ENCODE data around the gene NPHP4.

GRCh38 chr1:3456566-3457215 lies 2.2 kb downstream of the ARHGEF16 start:
- RRBS = no CpG with 5 or more reads among the region's 15 CpGs

GRCh38 chr1:3465105-3465897 lies 10.8 kb downstream of the ARHGEF16 start:
- RRBS = no CpG with 5 or more reads among the region's 27 CpGs

- RRBS = no CpG with 5 or more reads among the region's 13 CpGs
Measured at GRCh38 chr1:3490307-3490623, 35.8 kb downstream of the ARHGEF16 start.

DNA sequence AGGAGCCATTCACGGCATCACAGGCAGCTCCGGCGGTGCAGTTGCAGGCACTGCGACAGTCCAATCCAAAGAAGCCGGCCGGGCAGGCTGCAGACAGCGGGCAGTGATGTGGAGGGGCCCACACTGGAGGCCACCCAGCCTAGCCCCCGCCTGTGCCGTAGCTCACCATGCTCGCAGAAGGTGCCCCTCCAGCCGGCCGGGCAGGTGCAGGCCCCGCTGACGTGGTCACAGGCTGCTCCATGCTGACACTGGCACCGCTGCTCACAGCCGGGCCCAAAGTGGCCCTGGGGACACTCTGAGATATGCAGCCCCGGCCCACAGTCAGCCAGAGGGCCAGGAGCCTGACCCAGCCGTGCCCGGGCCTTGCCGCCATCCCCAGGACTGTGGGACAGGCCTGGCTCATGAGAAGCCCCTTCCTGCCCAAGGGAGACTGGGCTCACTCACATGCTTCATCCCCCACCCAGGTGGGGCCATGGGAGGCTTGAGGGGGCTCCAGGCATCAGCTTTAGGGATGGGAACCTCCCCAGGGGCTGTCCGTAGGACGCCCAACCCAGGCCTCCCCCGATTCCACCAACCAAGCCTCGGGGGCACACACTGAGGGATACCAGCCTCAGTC lies 45.3 kb downstream of the ARHGEF16 start:
- RRBS = 70% methylated on average over 10 of the region's 24 CpGs

DNA sequence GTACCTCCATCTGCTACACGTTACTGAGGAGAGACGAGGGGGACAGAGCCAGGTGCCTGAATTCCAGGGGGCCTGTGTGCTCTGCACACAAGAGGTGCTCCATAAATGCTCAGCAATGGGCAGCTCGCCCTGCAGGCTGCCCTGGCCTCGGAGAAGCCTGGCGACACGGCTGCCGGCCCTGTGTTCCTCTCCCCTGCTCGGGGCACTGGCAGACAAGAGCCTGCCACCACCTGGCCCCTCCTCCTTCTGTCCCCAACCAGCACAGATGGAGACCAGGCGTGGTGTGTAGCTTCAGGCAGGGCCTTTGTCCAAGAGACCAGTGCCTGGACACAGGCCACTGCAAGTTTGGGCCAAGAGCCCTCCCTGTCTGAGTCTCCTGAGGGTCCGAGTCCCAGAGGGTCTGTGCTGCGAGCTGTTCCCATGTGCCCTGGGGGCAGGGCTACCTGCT lies 33.0 kb upstream of the CCDC27 start:
- RRBS = no CpG with 5 or more reads among the region's 11 CpGs

DNA sequence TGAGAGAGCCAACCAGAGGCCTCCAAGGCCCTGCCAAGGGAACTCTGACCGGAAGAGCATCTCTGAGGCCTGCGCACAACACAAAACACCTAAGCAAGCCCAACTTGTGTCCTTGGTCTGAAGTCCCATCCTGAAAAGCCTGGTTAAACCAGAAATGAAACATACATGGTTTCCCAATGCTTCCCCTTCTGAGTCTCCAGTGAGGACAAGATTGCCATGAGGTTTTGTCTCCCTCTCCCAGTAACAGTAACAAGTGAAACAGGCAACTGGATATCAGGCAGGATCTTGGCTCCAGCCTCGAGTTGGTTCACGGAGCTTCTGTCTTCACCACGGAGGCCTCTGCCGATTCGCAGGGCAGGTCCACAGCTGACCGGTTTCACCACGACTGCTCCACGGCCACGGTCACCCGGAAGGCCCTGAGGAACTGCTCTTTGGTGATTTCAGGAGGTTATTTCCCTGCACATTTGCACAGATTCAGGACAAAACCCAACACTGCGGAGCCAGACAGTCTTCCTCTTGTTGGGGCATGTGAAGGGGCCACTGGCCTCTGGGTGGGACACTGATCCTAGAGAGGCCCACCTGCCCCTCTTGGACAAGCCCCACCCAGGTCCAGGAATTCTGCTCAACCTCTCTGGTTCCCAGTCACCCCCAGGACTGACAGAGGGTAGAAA lies 14.1 kb upstream of the CCDC27 start:
- RRBS = no CpG with 5 or more reads among the region's 13 CpGs

GRCh38 chr1:3771346-3771940 lies 1.1 kb upstream of the SMIM1 start:
- RRBS = 26% methylated on average over 4 of the region's 16 CpGs

DNA sequence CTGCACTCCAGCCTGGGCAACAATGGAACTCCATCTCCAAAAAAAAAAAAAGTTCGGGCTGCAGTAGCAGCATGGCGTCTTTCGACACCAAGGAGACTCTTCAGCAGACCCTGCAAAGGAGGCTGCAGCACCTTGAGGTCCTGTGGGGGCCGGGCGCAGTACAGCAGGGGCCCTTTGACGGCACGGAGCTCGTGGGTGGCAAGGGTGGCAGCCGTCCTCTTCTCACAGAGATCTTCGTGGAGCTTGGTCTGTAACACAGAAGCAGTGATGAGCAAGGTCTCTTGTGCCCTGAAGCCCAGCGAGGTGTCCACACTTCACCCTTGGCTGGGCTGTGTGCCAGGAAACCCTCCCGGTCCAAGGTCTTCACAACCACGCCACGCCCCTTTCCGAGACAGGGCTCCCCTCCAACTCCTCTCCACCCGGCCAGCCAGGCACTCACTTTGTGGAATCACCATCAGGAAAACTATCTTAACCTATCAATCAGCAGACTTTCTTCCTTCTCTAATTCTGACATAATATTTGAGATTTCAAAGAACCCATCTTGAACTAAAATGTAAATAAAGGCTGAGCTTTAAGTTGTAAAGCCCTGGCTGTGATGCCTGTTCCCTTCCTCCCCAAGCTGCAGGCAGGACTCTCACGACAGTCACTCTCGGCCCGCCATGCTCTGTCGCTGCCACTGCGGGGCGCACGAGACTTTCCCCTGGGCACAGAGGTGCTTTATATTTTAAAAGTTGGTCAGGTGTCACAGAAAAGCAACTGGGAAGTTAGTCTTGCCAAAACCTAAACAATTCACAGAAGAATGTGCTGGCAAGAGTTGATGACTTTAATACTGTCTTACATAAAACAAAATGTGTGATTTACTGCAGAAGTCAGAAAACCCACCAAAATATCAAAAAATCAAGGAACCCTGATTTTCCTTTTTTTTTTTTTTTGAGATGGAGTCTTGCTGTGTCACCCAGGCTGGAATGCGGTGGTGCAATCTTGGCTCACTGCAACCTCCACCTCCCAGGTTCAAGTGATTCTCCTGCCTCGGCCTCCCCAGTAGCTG lies 11.0 kb downstream of the LRRC47 start:
- RRBS = 50% methylated on average over 5 of the region's 25 CpGs

DNA sequence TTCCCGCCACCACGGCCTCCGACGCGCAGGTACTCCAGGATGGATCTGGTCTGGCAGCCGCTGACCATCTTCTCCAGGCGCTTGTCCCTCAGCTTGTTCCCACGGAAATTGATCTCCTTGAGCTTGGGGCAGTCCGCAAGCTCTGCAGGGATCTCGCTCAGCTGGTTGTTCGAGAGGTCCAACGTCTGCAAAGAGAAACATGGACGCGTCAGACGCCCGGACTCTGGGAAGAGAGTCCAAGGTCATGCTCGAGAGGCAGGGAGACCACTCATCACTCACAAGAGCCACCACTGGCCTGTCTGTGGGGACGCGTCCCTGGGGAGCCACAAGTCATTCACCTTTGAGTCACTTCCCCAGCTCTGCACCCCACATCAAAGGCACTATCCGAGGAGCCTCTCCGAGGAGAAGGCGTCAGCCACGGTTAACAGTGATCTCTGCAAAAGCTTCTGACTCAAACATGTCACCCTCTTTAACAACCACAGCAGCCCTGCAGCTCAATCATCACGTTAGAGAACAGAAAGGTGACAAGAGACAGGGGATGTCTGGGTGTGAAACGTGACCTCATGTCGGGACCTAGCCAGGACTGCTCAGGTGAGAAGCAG lies 9.1 kb downstream of the LRRC47 start:
- RRBS = no CpG with 5 or more reads among the region's 26 CpGs

DNA sequence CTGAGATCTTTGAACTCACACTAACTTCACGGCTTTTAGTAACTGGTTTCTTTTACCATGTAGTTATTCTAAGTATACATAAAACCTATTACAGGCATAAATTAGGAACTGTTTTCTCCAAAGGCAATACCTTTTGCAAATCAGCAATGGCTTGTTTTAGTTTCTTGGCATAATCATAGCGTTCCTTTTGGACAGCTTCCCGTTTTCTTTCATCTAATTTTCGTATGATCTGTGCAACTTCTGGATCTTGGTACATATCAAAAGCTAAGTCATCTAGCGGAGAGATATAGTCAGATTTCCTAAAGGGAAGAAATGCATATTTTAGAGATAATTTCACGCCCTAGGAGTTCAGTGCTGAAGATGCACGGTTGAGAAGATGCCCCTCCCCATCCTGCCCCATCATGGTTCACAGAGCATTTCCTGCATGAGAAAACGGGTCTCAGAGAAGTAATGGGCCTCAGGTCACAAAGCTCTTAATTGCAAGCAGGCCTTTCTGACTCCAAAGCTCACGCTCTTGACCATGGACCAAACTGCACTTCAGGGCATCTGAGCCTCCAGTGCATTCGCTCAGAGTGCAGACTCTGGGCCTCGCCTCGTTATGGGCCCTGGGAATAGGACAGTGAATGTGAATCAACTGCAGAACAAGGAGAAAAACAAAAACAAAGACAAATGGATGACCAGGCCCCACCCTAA lies 17.4 kb downstream of the CEP104 start:
- RRBS = no CpG with 5 or more reads among the region's 12 CpGs

DNA sequence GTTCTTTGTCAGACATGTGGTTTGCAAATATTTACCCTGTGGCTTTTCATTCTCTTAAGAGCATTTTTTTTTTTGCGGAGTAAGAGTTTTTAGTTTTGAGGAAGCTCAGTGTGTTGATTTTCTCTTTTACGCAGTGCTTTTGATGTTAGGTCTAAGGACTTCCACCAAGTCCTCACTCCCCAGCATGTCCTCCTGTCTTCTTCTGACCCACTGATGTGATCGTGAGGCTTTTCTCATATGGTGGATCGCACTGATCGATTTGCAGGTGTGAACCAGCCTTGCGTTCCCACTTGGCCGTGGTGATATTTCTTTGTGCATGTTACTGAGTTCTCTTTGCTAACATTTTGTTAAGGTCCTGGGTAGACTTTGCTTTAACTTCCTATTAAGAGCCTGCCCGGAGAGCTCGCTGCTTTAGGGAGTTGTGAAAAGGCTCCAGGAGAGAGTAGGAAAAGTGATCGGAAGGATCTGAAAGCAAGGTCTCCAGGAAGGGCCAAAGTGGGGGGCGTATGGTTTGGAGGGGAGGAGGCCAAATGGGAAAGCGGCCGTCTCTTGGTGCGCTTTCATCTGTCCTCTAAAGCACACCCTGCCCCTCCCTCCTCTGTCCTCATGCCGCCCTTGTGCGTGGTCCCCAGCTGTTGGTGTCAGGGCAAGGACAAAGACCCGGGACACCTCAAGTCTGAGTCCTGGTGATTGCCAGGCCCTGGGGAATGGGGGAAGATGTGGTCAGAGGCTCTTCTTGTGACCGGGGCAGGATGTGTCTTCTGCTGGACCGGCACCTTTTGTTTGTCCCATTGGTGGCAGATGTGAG lies 7.9 kb downstream of the DFFB start:
- RRBS = 73% methylated on average over 2 of the region's 19 CpGs

DNA sequence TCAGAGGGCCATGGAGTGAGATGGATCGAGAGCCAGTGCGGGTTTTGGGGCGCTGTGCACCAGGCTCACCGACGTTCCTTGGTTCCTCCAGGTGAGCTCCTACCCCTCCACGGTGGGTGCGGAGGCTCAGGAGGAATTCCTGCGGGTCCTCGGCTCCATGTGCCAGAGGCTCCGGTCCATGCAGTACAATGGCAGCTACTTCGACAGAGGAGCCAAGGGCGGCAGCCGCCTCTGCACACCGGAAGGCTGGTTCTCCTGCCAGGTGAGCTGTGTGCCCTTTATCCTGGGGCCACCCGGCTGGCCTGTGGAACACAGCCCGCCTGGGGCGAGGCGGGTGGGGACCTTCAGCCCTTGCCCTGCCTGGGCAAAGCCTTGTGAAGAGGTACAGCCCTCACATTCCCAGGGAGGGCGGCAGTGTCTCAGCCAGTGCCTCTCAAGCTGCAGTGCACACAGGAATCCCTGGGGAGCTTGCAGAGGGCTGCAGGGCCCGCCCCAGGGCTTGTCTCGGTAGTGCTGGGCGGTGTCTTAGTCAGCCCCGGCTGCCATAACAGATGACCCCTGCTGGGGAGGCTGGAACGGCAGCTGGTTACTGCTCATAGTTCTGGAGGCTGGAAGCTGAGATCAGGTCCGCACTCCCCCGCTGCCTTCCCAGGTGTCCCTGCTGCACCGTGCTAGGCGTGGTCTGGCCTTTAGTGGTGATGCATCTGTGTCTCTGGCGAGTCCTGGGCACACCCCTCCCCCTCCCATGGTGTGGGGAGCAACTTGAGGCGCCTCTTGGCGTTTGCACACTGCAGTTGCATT lies 12.4 kb downstream of the DFFB start:
- RRBS = 59% methylated on average over 4 of the region's 31 CpGs

DNA sequence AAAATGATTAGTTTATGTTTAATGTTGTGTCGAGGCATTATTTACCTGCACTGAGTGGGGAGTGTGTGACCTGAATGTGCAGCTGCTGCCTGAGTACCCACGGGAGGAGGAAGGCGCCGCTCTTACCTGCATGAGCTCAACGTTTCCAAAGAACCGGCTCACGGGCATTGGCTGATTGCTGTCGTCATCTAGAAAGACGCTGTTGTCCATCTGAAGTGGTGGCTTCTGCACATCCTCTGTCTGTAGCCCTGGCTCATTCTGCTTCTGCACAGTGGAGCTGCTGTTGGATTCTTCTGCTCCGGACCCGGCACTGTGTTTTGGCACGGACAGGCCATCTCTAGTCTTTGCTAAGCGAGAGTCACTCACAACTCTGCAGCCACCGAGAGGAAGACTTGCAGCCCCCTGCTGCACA lies 9.6 kb downstream of the C1orf174 start:
- RRBS = 100% methylated on average over 1 of the region's 14 CpGs

GRCh38 chr1:3975752-3976207 lies 75.7 kb upstream of the C1orf174 start:
- RRBS = no CpG with 5 or more reads among the region's 14 CpGs

GRCh38 chr1:4027538-4027961 lies 127.5 kb upstream of the C1orf174 start:
- RRBS = 31% methylated on average over 2 of the region's 15 CpGs

GRCh38 chr1:5992104-5993009 lies at the start of gene NPHP4:
Gene NPHP4, minus strand, starts transcription at chr1:5992425.
- RRBS = 1% methylated on average over 36 of the region's 103 CpGs

DNA sequence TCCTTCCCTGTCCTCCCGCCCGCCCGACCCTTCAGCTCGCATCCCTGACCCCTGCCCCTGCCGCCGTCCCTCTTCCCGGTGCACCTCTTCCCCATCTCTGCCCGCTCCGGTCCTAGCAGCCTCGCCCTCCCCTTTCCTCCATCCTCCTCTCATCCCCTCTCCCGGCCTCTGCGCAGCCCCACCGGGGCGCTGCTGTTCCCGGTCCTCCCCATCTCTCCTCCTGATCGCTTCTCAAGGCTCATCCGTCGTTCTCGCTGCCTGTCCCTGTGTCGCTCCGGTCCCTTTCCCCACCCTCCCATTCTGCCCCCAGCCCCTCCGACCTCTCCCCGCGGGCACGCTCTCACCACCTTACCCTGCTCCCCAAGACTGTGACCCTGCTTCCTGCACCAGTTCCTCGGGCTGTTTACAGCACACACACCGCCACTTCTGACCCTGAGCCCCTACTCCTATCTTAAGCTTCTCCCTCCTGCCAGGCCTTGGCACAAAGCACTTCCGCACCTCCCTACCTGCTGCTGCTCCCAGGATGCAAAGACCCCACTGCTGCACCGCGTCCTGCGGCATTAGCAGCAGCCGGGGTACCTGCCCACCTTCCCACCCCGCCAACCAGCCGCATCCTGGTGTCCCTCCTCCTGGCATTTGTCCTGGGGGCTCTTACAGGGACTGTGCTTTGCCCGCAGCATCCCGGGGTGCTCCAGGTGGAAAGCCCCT lies 939 bp upstream of the NPHP4 start:
- RRBS = 2% methylated on average over 10 of the region's 36 CpGs

GRCh38 chr1:6025900-6026699 lies 19.6 kb upstream of the KCNAB2 start:
- RRBS = 6% methylated on average over 3 of the region's 42 CpGs

GRCh38 chr1:6027553-6028133 lies 18.0 kb upstream of the KCNAB2 start:
- RRBS = no CpG with 5 or more reads among the region's 12 CpGs

DNA sequence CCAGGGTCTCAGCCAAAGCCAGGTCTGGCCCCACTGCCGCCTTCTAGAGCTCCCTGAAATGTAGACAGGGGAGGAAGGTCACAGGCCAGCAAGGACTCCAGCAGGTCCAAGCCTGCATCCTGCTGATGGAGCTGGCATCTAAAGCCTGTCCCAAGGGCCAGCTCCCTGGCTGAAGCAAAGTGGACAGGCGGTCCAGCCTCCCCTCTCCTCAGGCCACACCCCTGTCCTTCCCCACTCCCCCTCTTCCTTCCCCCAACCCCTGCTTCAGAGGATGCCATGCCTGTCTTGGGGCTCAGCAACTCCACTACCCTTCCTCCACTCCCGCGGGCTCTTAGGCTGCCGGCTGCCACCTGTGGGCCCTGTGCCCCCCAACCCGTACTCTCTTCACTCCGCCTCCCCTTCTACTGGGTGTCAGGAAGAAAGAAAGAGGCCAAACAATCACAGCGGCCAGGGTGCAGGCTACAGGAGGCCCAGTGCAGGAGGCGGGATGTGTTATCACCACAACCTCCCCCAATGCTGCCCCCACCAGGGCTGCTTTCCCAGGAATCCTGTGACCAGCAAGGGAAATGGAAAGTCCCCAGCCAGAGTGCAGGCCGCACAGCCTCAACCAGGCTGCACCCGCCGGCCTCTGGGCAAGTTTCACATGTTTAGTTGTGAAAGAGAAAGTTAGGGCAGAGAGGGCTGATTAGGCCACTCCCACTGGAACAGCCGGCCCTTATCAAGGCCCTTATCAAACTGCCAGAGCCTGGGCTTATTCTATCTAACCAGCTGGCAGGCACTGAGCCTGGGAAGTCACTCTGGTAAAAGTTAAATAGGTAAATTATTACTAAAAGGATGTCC lies 34.1 kb downstream of the ACOT7 start:
- RRBS = 8% methylated on average over 2 of the region's 13 CpGs

Measured in amniotic epithelial cell (primary cell).